ENCODE results near the genes ZNF777, ZNF746 and ZNF775.

GRCh38 chr7:149197633-149198048 lies 2.3 kb downstream of the ZNF282 start:
- RRBS, result no CpG with 5 or more reads among the region's 6 CpGs

DNA sequence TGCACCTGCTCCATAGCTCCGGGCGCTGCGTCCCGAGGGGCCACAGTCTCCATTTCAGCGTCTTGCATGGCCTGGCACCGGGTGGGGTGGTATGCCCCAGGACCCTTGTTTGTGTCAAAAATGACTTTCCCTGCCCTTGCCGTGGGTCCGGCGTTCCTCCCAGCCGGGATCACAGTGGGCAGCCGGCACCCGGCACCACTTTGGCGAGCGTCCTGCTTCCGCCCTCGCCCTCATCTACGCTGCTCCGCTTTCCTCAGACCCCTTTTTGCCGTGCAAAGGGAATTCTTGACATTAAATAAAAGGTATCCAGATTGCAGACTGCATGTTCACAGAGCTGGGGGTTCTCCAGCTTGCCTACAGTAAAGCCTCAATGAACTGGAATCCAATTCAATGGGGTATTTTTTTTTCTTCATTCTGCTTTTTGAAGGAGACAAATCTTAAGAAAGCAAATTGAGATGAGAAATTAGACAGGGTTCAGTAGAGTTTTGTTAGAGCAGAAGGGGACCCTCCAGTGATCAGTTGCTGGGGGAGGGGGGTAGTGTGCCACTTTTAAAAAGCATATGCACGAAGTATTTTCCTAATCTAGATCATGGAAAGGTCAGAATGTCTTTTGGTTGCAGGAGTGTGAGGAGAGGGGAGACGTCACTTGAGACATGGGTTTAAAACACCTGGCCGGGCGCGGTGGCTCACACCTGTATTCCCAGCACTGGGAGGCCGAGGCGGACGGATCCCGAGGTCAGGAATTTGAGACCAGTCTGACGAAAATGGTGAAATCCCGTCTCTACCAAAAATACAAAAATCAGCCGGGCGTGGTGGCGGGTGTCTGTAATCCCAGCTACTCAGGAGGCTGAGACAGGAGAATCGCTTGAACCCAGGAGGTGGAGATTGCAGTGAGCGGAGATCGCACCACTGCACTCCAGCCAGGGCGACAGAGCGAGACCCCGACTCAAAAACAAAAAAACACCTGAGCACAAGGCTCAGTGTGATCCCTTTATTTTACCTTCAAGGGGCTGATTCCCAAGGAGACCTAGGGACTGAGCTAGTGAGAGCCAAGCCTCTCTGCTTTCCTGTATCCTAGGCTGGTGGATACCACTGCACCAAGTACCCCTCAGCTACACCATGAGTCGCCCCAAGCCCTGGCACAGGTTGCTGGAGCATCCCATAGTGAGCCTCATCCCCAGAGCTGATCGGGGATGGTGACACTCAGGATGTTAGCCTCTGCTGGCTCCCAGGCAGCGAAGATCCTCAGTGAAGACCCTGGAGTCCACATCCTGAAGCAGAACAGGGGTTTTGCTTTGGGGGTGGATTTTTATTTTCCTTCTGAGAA lies 13.1 kb upstream of the ZNF212 start:
- RRBS, result 95% methylated on average over 8 of the region's 42 CpGs

GRCh38 chr7:149228607-149229088 lies 10.8 kb upstream of the ZNF212 start:
- RRBS, result no CpG with 5 or more reads among the region's 3 CpGs

GRCh38 chr7:149239942-149240832 lies 736 bp downstream of the ZNF212 start:
- RRBS, result no CpG with 5 or more reads among the region's 32 CpGs

- RRBS, result no CpG with 5 or more reads among the region's 9 CpGs
Observed at GRCh38 chr7:149283955-149284674, 22.1 kb downstream of the ZNF783 start.

DNA sequence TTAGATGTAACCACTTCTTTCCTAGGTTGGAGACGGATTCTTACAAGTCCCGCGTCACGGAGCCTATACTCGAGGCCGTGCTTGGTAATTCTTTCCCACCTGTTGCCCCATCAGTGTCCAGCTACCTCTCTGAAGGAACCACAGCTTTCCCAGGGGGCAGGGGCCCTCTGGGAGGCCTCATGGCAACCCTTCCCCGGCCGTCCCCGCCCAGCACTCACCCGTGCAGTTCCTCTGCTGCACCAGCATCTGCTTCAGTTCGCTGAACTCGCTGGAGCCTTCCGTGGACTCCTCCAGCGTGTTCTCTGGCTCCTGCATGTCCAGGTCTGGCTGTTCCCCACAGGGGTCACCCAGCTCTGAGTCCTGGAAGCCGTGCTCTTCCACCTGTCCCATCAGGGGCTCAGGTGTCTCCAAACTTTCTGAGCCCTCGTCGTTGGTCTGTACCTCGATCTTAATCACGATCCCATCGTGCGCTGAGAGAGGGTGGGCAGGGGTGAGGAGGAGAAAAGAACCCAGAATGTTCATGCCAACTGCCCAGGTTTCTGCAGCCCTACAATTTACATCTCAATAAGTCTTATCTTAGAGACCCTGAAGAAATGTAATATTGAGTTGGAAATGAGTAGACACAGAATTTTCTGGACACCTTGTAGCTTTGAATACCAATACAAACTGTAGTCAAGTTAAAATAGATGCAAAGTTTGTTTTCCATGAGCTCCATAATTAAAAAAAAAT lies 24.3 kb downstream of the ZNF777 start:
- RRBS, result no CpG with 5 or more reads among the region's 21 CpGs

DNA sequence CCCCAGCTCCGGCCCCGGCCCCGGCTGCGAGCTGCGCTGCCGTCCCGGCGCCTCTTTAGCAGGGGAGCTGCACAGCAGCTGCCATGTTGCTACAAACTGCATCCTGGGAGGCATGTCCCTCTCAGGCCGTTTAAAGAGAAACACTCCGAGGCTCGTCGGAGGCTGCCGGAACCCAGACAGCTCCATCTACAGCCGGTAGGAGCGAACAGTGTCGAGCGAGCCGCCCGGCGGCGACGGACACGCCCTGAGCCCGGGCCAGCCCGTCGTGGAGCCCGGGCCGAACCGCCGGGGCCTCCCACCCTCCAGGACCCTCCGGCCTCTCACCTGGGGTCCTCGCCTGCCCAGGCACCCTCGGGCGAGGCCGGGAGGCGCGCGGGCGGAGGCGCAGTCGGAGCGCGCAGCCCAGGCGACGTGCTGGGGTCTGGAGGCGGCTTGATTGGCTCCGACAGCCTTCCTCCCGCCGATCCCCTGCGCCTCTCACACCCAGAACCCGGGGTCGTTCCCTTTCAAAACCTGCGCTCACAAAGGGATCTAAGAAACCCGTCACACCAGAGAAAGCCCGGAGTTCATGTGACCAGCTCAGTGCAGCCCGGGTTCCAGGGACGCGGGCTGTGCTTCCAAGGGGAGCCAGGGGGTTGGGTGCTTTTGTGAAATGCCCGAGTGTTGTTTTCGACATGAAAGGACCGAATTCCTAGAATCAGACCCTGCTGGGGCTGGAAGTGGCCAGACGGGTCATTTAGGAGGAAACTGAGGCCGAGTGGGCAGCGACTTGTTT lies at the start of gene ZNF777:
Gene ZNF777, minus strand, starts transcription at position 572 of the 775 bp plus-strand sequence.
- RRBS, result 1% methylated on average over 22 of the region's 64 CpGs

GRCh38 chr7:149479764-149480400 lies 17.7 kb downstream of the ZNF746 start:
- RRBS, result no CpG with 5 or more reads among the region's 1 CpG

- RRBS, result 2% methylated on average over 45 of the region's 121 CpGs
Observed at GRCh38 chr7:149497400-149498388, at the start of gene ZNF746. ZNF746 (minus strand) TSS chr7:149497809.

GRCh38 chr7:149569324-149570036 lies 71.9 kb upstream of the ZNF746 start:
- RRBS, result no CpG with 5 or more reads among the region's 11 CpGs

GRCh38 chr7:149599351-149600173 lies 102.0 kb upstream of the ZNF746 start:
- RRBS, result no CpG with 5 or more reads among the region's 10 CpGs

DNA sequence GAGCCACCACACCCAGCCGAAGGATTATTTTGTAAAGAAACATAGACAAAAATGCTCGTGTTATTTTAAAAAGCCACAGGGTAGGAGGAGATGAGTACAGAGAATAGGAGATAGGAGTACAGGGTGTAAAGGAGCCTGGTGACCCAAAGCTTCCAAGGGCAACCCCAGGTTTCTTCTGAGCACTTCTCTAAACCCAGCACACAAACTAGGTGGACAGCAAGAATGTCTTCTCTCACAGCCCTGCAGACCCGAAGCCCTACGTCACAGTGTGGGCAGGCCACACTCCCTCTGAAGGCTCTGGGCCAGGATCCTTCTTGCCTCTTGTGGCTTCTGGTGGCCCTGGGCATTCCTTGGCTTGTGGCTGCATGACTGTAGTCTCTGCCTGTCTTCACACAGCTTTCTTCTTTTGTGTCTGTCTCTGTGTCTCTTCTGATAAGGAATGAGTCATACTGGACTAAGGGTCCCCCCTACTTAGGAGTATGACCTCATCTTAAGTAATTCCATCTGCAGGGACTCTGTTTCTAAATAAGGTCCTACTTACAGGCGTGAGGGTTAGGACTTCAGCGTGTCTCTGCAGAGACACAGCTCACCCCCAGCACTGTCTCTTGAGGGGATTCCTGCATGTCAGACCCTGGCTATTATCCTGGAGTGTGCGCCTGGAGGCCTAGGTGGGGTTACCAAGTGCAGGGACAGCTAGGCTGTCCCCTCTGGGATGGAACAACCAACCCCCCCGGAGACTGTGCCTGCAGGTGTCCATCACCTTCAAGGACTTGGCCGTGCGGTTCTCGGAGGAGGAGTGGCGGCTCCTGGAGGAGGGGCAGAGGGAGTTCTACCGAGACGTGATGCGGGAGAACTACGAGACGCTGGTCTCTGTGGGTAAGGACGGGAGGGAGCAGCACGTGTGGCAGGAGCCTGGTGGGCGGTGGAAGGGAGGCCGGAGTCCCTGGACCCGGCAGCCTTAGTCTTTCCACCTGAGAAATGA lies 4.3 kb downstream of the KRBA1 start:
- RRBS, result 92% methylated on average over 1 of the region's 22 CpGs

DNA sequence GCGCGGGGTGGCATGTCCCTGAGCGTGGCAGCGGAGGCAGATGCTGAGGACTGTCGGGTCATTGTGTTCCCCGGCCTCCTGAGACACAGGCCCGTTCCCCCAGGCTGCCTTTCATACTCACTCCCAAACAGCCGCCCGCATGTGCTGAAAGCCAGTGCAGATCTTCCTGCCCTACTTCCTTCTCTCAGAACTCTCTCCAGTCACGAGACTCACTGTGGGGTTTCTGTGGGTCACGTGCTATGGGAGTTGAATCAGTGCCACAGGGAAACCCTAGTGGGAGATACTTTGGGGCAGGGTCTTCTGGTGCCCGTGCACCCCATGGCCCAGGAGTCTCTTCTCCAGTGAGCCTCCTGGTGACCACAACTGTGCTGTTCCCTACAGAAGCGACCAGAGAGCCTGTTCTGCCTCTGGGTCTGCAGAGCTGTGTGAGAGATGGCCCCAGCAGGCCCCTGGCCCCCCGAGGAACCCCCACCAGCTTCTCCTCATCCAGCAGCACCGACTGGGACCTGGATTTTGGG lies 10.8 kb downstream of the KRBA1 start:
- RRBS, result no CpG with 5 or more reads among the region's 15 CpGs

DNA sequence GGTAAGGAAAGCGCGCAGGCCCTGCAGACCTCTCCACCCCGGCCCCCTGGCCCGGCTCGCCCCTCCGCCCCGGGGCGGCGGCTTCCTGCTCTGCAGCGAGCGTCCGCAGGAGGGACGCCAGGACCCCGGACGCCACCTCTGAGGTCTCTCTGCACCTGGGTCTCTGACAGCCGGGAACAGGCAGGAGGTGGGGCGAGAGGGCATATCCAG lies 305 bp downstream of the ATP6V0E2 start:
- RRBS, result 1% methylated on average over 11 of the region's 17 CpGs

GRCh38 chr7:149880427-149881448 lies 7.0 kb downstream of the ATP6V0E2 start:
- RRBS, result no CpG with 5 or more reads among the region's 19 CpGs

DNA sequence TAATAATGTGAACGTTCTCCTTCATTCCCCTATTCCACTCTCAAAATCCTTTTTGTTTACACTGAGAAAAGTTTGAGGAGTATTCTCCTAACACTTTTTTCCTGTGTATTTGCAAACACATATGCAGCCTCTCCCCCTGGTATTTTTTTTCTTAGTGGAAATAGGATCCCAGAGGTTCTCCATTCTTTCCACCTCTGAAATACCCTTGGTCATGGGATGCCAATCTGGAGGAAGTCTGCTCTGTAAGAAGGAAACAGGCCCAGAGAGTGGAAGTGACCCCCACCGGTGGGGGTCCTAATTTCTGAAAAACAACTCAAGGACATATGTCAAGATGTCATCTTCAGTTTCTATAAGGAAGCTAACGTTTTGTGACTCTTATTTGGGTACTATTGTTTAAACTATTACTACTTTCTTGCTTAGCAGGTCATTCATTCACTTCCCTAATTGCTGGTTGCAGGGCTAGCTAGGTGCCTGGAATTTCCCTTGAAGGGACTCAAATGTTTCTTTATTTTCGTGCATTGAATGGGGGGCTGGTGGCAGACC lies 2.0 kb upstream of the ZNF775 start:
- RRBS, result no CpG with 5 or more reads among the region's 4 CpGs

GRCh38 chr7:150379202-150379741 lies at the start of gene ZNF775:
ZNF775 (plus strand) TSS chr7:150379330.
- RRBS, result 3% methylated on average over 20 of the region's 52 CpGs

GRCh38 chr7:150382879-150383100 lies 3.7 kb downstream of the ZNF775 start:
- RRBS, result no CpG with 5 or more reads among the region's 3 CpGs

DNA sequence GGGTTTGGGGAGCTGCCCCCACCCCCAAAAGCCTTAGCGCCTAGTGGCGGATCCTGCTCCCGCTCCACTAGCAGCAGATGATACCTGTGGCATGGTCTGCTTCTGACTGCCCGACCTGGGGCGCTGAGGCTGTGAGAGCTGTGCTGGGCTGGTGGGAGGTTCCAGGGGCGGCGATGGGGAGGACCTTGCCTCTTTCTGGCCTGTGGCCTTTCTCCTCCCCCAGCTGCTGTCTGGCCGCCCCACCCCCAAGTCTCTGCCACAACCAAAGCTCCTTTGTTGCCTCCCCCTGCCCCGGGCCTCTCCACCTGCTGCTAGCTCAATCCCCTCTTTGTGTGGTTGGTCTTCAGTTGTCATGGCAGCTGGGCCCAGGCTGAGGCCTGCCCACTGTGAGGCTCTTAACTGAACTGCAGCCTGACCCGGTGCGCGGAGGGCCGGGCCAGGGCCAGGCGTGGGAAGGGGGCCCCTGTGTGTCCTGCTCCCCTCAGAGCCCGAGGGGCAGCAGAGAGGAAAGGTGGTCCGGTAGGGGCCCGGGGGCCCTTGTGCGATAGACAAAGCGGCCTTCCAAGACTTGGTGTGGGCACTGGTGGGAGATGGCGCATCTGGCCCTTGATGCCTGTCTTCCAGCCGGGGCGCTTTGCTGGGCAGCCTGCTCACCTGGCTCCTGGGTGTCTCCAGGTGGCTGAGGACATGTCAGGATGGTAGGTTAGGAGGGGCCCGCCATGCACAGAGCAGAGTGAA lies 4.8 kb downstream of the ZNF775 start:
- RRBS, result 71% methylated on average over 9 of the region's 23 CpGs

DNA sequence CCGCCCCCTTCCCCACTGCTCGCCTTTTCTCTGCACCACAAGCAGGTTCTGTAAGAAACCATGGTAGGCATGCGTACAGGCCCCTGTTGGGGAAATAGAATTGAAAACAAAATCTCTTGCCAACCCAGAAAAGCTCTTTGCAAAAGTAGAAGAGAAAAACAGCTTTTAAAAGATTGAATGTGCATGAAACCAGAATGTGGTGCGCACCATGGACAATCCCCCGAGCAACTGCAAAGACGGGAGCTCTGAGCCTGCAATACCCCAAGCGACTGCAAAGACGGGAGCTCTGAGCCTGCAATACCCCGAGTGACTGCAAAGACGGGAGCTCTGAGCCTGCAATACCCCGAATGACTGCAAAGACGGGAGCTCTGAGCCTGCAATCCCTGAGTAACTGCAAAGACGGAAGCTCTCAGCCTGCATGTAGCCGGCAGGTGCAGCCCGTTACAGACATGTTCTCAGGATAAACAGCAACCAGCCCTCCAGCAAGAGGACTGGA lies 6.1 kb downstream of the ZNF775 start:
- RRBS, result no CpG with 5 or more reads among the region's 15 CpGs

All from renal cortical epithelial cell (primary cell).